Temporal lobe (tissue), 2 donors: ENCODE measurements around a stretch of chr20.

- RAMPAGE, long total RNA: no peak
Measured at GRCh38 chr20:37043230-37044031, 52.4 kb downstream of the RBL1 start.

DNA sequence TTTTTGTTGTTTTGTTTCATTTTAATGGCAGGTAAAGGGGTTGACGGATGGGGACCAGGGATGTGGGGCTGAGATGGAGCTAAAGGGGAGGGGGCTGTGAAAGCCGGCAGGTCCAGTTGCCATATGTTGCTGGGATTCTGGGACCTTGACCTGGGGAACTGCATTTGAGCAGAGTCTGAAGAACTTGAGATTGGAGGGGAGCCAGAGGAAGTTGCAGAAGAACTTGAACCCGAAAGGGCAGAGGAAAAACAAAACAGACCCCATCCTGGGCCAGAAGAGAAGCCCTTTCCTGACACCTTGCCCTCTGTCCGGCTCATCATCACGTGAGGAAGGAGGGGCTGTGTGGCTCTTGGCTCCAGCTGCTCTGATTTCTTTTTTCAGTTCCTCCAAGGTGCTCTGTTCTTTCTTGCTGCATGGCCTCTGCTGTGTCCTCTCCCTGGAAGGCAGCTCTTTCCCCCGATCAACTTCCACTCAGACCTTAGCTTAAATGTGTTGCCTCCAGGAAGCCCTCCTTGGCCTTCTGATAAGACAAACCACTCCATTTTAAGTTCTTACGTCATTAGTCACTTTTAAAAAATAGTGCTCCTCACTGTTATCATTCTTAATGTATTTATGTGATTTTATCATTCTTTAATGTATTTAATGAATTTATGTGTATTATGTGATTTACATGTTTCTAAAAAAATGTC lies 12.4 kb upstream of the MANBAL start:
- RAMPAGE, long total RNA: no peak

DNA sequence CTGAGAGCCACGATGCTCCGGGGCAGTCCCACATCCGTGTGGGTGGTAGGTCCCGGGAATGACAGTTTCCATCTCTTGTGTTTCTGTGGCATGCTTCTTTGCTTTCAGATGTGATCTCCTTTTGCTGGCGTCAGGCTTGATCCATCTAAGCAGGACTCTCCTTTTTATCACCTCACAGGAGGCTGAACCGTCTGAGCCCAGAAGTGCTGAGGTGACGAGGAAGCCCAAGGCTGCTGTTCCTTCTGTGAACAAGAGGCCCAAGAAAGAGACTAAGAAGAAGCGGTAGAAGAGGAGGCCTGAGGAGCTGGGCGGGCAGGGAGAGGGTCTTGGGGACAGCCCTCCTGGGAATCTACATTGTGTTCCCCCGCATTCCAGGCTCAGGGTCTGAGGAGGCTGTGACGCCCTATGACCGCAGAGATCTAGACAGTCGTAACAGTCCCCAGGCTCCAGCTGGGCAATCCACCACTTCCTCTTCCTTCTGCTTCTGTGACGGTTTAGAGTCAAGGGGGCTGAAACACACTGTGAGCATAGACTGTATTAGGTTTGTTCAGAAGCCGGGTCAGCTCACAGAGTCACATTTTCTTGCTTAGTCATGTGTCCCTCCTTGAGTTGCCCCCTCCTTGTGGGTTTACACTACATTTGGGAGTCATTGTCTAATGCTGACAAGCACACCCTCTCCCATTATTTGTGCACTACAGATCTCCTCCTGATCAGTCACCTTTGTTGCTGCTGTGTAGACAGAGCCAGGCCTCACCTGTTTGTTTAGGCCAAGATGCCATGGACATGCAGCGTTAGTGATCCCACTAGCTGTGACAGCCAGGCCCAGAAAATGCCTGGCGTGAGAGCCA lies 26.9 kb downstream of the MANBAL start:
- RAMPAGE, long total RNA: no peak

DNA sequence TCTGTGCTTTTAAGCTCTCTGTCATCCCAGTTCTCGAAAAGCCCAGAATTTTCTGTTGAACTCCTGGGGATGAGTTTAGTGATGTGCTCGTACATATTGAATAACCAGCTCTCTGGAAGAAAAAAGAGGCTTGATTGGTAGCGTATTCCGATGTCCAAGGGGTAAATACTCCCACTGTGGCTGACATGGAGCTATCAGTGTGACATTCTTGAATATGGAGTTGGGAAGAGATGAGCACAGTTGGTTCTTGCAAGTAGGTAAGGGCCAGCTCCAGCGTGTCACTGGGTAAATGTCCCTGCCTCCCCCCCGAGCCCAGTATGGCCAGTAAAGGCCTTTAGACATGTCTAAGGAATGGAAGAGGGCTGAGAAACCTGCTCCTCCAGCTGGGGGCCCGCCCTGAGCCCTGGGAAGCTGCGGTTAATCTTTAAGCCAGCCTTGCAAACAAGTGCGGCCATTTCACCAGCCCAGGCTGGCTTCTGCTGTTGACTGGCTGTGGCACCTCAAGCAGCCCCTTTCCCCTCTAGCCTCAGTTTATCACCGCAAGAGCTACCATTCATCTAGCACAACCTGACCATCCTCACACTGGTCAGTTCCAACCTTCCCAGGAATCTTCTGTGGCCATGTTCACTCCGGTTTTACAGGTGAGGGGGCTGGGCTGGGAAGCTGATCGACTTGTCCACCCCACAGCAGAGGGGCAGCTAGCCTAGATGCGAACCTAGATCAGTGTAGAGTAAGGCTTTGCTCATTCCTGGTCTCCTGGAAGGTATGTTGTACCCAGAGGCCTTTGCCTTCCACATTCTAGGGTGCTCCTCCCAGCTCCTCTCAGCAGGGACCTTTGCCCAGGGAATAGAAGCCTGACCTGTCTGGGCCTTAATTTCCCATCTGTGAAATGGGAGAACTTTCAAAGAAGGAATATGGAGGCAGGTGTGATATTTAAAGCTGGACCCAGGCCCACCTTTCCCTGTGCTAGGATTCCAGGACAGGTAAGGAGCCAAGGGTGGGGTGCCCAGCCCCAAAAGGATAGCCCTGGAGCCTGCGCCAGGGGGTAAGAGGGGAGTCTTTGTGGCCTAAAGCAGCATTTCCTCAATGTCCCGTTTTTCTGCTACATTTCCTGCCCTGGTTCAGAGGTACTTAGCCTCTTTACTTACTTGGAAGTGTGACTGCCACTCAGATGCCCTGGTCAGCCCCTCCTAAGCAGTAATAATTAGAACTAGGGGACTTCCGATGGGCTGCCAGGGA lies 1.3 kb upstream of the SRC start:
- RAMPAGE, long total RNA: no peak

DNA sequence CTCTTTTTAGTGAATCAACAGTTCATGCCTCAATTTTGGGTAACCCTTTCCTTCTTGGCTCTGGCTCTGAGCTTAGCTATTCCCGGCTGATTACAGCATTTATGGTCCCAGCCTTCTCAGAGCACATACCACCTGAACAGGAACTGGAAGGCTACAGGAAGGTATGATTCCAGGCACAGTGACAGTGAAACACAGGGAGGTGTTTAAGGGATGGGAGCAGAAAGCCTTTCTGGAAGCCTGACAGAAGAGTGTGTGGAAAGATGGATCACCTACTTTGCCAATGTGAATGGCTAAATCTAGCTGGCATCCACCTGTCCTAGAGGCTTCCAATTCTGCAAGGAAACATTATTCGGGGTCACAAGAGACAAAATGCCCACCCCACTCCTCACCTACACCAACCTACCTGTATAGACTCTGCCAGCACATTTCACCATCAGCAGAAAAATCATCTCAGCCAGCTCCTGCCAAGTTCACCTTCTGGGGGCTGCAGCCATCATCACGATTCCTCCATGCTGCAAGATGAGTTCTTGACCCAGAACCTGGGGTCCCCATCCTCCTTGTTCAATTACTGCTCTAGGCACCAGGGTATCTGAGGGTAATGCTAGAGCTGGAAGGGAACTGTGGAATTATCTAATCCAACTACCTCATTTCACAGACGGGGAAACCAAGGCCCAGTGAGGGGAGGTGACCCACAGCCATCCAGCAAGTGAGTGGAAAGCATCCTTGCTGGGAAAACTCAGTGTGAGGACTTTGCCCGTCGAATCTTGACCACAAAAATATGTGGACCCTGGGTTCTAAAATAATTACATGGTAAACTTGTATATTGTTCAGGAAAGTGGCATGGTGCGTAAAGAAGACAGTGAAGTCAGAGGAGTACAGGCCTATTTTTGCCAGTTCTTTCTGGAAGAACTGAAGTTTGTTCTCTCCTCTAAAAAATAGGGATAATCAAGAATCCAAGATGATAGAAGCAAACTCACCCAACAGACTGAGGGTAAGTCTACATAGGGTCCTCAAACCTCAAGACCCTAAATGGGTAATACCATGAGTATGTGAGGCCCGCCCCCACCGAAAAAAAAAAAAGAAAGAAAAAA lies 12.0 kb upstream of the NNAT start:
- RAMPAGE, long total RNA: no peak

DNA sequence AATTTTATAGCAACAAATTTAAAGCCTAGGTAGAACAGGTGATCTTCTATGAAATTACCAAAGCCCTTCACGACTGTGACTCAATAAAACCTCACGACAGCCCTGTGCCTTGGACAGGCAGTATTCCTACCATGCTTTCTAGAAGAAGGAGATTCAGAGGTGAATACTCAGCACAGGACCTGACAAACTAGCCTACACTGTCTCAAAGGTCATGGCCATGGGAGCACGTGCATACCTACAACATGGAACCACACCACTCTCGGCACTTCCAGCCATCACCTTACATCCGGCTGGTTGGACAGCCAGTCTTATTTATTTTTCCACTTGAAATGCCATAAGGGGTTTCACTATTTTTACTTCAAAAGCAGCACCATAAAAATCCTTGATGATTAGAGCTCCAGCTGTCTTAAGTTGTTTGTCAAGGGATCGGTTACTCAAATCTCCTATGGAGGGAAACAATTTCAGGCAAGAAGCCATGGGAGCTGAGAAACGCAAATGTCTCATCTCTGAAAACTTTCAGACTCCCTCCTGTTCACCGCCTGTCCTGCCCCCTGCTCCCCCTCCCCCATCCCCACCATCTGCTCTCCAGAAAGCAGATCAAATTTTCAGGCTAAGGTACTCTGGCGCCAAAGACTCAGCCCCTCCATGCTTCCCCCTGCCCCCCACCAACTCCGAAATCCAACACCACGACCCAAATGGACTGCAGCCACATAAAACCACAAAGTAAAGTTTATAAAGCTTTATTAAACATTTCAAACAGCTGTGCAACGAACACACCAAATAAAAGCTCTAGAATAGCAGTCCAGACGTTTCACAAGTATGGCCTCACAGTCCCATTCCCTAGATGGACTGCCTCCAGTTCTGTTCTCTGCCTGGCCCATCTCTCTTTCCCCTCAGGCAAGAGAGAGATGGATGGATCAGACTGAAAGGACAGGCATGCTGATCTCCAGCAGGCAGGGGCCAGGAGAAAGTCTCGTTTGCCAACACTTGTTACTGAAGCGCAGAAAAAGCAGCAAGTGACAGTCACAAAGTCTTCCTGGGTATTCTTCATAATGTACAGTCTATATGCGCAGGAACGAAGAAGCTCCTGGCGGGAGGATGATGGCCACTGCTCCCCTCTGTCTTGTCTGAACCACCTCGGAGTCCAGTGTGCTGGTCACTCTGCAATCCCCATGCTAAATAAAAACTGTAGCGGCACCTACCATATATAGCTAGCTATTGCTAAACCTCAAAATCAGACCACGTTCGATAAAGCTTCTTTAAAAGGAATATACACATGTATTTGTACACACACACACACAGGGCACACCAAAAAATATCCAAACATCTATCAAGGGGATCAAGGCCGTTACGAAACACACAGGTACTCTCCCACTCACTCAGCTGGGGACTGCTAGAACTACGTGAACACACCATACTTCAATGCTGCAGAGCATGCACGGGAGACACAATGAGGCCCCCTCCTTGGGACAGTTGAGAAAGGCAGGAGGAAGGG lies 3.8 kb upstream of the NNAT start:
- RAMPAGE, long total RNA: no peak

GRCh38 chr20:37983965-37984644 lies 49.2 kb downstream of the TTI1 start:
- RAMPAGE, long total RNA: no peak

GRCh38 chr20:38059296-38059586 lies 25.7 kb downstream of the RPRD1B start:
- RAMPAGE, long total RNA: no peak

- RAMPAGE, long total RNA: no peak
Measured at GRCh38 chr20:38067416-38067928, 33.9 kb downstream of the RPRD1B start.

DNA sequence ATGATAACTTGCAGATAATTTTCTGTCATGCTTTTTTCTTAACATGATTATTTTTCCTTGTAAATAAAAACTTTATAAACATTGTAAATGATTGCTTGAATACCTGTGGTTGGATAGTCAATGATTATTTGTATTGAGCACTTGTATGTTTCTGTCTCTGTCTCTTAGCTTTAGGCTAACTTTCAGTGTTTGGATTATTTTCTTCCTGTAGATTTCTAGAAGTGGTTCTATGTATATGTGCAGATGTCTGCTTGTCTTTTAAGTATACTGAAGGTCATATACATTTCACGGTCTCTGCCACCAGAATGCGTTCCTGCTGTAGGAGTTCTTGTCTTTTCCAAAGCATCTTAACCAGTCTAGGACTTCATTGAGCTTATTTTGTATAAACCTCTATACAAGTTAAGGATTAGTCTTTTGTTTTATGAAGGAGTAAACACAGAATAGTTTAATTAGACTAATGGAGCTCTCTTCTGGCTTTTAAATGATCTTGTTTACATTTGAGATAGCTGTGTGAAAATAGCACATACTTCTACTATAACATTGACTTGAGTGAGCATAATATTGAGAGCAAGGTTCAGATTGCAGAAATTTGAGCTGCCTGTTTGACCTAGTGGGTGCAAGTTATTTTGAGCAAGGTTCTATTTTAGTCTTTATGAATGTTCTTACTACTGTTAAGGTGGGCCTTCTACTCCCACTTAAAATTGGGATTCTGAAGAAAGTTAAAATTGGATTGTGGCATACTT lies 41.5 kb downstream of the RPRD1B start:
- RAMPAGE, long total RNA: no peak

DNA sequence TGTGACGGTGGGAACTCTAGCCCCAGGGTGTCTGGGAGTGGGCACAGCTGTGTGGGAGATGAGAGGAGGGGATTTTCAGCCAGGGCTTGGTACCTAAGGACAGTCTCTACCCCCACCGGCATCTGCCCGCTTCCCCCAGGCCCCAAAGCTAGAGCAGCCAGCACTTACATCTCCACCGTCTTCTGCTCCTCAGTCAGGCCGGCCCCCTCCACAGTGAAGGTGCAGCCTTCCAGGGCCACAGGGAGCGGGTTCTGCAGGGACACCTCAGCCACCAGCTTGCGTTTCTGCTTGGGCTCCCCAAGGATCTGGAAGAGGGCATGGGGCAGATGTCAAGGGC lies 34.2 kb downstream of the TGM2 start:
- RAMPAGE, long total RNA: no peak

GRCh38 chr20:38201314-38201628 lies 36.2 kb upstream of the TGM2 start:
- RAMPAGE, long total RNA: no peak

- RAMPAGE, long total RNA: no peak
Measured at GRCh38 chr20:38300126-38300419, 3.9 kb upstream of the BPI start.

DNA sequence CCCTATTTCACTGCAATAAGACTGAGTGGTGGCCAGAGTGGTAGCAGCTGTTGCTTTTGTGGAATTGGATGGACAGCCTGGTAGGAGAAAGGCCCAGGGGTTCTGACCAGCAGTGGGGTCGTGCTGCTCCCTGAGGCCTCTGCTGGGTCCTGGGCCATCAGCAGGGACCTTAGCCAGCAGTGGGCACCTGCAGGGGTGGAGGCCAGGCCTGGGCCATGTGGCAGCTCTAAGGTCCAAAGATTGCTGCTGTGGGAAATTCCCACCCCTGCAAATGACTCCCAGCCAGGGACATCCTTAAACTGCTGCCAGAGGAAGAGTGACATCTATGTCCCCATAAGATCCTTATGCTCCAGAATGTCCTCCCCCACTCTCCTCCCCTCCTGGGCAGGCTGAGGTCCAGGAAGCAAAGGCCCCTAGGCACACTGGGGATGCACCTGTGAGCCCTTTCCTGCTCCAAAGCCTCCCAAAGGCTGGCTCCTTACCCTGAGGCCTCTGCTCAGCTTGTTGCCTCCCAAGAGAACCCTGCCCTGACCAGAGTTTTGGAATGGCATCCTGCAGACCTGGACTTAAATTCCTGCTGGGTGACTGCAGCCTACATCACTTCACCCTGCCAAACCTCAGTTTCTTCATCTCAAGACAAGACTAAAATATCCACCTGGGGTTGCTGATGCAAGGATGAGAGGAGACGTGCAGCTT lies 2.3 kb upstream of the LBP start:
- RAMPAGE, long total RNA: no peak

- RAMPAGE, long total RNA: no peak
Measured at GRCh38 chr20:38350496-38351173, 4.4 kb downstream of the LBP start.

GRCh38 chr20:38353116-38353852 lies 7.0 kb downstream of the LBP start:
- RAMPAGE, long total RNA: no peak

DNA sequence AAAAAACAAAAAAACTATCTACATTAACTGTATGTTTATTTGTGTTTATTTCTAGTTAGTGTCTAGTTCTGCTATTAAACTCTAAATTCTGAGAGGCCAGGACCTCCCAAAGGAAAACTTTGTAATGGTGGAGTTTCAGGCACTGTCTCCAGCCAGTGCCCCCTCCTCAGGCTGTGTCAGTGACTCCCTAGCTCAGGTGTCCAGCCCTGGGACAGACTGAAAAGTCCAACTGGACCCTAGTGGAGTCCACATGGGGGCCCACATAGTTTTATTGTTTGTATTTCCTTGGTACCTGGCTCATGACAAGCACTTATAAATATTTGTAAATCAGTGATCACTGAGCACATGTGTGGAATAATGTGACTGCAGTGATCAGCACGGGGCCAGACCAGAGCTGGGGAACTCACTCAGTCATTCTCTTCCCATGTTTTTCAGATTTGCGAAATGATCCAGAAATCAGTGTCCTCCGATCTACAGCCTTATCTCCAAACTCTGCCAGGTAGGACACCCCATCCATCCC lies 14.0 kb downstream of the LBP start:
- RAMPAGE, long total RNA: no peak

GRCh38 chr20:38601515-38602013 lies 20.6 kb downstream of the ADIG start:
- RAMPAGE, long total RNA: no peak

- RAMPAGE, long total RNA: no peak
Measured at GRCh38 chr20:38767260-38767824, 19.1 kb downstream of the ACTR5 start.

DNA sequence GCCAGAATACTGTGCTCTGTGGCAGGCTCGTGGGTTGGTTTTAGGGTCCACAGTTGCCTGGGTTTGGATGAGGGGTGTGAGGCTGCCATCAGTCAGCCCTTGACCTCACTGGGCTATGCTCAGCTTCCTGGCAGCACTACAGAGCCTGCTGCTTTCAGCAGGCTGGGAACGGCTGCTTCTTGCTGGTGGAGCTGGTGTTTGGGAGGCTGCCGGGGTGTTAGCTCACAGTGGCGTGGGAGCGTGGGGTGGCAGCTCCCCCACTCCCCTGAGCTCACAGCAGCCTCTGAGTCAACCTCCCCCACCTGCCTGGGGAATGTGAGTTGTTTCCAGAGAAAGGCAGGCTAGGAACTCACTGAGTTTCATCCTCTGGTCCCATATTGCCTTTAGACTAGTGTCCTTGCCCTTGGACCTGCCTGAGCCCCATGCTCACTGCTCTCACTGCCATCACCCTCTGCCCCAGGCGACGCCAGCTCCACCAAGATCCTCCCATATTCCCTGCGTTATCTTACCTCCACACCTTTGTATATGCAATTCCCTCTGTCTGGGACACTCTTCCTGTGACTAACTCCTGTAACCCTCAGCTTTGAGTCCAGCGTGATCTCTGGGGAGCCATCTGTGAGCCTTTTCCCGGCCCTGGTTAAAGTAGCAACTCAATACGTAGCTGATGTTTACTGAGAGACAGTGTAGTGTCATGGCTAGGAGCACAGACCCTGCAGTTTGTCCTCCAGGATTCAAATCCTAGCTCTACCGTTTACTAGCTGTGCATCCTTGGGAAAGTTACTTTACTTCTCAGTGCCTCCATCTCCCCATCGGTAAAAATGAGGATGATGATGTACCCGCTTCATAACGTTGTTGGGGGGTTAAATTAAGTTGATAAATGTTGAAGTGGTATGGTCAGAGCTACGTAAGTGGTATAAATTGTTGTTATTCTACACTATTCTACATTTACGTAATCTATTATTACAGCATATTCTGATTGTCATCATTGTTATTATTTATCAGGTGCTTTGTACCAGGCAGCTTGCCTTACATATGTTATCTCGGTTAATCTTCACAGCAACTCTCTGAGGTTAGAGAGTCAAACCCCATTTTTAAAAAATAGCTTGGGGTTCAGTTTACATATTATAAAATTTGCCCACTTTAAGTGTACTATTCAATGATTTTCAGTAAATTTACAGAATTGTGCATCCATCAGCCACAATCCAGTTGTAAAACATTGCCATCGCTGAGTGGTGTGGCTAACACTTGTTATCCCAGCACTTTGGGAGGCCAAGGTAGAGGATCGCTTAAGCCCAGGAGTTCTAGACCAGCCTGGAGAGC lies 35.0 kb downstream of the PPP1R16B start:
- RAMPAGE, long total RNA: no peak